GM23248 (cell line): ENCODE measurements around a stretch of chr15.

GRCh38 chr15:82836049-82836728 lies 26.8 kb downstream of the WHAMM start:
- RAMPAGE, long total RNA, result no peak

DNA sequence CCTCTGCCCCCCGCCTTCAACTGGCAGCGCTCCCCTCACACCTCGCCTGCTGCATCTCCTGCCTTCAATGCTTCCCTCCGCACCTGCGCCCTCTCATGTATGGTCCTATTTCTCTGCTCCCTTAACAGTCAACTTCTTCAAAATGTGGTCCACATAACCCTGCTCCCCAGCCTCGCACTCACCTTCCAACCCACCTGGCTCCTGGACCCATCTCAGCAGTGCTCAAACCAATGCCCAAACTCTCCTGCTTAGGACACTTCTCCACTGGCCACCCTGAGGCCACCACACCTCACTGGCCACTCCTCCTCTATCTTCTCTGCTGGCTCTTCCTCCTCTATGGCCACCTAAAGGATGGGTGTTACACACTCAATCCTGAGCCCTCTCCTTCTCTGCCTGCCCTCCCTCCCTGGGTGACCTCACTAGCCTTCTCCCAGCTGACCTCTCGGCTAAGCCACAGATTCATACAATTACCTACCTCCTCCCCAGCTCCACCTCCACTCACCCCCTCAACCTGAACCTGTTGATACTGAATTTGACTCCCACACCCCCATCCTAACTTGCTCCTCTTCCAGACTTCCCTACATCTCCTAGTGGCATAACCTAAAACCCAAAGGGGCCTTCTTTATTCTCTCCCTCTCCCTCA lies 17.3 kb downstream of the HOMER2 start:
- RAMPAGE, long total RNA, result no peak

- RAMPAGE, long total RNA, result no peak
Measured at GRCh38 chr15:83206413-83206739, 1.2 kb downstream of the HDGFL3 start.

DNA sequence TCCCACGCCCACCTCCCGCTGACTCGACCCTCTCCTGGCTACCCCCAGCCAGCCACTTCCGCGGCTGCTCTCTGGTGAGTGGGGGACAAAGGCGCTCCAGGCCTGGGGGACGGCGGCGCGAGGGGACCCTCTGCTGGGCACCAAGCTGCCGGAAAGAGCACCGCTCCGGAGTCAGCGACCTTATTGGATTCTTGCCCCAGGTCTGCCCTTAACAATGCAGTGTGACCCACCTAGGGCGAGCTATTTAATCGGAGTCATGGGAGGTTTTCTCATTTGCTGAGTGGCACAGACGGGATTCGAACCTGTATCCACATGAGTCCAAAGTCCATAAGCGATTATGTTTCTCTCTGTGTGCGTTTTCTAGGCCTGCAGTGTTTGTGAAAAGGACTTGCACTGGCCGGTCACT lies 588 bp upstream of the HDGFL3 start:
- RAMPAGE, long total RNA, result no peak

GRCh38 chr15:83282594-83283929 lies 1.4 kb downstream of the BNC1 start:
- RAMPAGE, long total RNA, result no peak

DNA sequence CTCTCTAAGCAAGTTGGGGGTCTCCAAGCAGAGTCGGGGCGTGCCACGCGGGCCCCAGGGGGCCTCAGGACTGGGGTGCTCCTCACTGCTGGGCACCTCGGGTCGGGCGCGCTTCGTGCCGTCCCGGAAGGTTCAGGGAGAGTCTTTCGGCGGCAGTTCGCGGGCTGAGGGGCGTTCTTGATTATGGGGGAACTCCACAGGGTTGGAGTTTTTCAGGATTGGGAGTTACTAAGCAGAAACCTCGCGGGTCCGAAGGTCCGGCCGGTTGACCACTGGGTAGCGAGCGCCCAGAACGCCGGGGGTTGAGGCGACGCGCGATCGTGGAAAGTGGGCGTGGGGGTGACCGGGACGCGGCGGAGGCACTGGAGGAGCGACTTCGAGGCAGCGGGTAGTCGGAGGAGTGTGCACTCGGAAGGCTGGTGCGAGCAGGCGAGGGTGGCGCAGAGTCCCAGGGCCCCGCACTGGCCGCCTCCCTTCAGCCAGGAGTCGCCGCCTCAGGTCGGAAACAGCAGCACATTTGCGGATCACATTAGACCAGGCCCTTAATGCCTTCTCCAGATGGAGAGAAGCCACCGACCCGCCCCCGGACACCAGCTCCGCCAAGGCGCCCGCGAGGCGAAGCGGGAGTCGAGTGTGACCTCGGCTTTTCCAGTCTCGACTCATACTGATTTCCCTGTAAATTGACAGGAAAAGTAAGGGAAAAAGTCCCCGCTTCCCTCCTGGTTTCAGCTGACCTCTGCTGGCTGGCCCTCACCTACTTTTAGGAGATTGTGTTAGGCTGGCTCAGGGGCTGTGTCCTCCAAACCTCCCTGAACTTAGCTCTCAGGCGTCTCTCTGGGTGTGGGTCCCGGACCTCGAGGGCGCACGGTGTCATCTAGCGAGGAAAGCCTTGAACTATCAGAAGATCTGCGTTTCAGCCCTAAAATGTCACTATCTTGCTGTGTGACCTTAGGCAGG lies 718 bp downstream of the ADAMTSL3 start:
- RAMPAGE, long total RNA, result no peak

- RAMPAGE, long total RNA, result no peak
Measured at GRCh38 chr15:84800196-84800805, 16.9 kb upstream of the ALPK3 start.

DNA sequence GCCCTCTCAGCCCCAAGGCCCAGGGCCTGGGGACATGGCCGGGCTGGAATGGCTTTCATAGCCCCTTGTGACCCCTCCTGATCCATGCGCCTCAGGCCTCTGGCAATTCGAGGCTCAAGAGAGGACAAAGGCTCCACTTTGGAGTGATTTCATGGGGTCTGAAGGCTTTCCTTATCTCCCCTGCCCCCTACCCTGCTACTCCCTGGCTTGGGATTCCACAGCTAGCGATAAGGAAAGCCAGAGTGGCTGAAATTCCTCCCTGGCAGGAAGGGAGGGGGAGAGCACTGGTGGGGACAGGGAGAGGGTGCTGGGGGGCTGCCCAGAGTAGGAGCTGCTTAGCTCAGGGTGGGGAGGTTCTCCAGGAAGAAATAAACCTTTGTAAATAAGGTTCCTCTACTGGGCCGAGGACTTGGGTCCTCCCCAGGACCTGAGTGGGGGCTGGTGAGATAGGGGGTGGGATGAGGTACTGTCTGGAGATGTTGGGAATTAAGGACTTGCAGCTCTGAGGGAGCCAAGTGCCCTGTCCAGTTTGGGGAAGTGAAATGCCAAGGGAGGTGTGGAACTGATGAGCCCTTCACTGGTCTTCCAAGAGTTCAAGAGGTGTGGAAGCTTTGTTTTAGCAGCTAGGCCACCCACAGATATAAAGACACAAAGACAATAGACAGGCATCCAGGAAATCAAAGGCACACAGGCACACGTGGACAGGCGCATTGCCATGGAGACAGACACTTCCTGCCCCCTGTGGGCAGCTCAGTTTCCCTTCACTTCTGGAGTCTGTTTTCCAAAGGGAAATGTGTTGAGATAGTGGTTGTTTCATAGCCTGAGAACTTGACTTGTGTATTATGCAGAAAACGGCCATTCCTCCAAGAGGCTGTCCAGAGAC lies 789 bp downstream of the ALPK3 start:
- RAMPAGE, long total RNA, result no peak

DNA sequence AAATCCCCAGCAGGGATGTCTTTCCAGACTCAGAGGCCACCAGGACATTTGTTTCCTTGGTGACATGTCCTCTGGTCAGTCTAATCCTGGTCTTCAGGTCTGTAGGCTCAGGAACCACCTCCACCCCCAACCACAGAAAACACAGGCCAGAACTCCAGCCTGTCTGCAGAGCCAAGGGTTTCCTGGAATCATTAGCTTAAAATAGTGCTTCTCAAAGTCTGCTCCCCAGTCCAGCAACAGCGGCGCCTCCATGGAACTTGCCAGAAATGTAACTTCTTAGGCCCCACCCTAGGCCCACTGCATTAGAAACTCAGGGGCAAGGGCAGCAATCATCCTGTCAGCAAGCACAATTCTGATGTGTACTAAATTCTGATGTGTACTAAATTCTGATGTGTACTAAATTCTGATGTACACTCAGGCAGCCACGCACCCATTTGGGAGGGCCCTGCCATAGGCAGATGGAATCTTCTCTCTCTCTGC lies 20.0 kb downstream of the SLC28A1 start:
- RAMPAGE, long total RNA, result no peak

GRCh38 chr15:84906653-84906919 lies 22.1 kb downstream of the SLC28A1 start:
- RAMPAGE, long total RNA, result no peak

DNA sequence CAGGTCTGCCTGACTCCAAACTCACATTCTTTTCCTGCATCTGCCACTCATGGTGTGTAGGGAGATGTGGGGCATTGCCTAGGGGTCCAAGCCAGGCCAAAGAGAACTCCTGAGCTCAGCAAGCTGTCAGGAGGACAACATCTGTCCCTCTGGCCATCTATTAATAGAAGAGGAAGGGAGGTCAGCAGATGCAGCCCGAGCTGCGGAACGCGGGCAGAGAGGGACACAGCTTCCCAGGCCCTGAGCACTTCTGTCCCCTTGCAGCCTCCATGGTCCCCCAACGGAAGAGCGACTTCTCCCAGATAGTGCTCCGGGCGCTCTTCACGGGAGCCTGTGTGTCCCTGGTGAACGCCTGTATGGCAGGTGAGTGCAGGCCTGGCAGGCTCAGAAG lies 37.4 kb upstream of the PDE8A start:
- RAMPAGE, long total RNA, result no peak

DNA sequence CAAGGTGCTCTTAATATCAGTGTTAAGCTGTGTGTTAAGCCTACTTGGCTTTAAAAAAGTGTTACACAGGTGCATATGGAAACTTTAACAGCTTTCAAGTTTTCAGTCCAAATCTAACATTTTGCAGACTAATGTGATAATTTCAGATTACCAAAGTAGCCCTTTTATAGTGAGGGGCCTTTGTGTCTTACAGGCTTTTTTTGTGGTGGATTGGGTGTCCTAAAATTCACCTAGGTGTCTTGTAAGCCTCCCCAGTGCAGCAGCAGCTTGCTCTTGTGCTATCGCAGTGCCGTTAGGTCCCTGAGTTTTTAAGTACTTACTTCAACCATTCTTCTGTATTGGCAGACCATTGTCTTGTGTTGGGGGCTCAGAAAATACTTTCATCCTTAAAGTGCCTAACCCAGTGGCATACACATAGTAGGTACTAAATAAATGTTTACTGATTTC lies 2.0 kb downstream of the PDE8A start:
- RAMPAGE, long total RNA, result no peak

- RAMPAGE, long total RNA, result no peak
Measured at GRCh38 chr15:85039092-85039990, 57.7 kb downstream of the PDE8A start.

GRCh38 chr15:85347667-85348007 lies 32.8 kb upstream of the AKAP13 start:
- RAMPAGE, long total RNA, result no peak

DNA sequence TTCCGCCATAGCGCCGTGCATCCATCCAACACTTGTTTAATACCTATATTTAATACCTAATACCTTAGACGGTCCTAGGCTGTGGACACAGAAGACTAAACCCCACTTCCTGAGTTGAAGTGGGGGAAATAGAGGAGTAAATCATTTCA lies 446 bp upstream of the AKAP13 start:
- RAMPAGE, long total RNA, result no peak

- RAMPAGE, long total RNA, result no peak
Measured at GRCh38 chr15:85389817-85390997, 9.8 kb downstream of the AKAP13 start.

- RAMPAGE, long total RNA, result no peak
Measured at GRCh38 chr15:85412667-85413454, 32.5 kb downstream of the AKAP13 start.

DNA sequence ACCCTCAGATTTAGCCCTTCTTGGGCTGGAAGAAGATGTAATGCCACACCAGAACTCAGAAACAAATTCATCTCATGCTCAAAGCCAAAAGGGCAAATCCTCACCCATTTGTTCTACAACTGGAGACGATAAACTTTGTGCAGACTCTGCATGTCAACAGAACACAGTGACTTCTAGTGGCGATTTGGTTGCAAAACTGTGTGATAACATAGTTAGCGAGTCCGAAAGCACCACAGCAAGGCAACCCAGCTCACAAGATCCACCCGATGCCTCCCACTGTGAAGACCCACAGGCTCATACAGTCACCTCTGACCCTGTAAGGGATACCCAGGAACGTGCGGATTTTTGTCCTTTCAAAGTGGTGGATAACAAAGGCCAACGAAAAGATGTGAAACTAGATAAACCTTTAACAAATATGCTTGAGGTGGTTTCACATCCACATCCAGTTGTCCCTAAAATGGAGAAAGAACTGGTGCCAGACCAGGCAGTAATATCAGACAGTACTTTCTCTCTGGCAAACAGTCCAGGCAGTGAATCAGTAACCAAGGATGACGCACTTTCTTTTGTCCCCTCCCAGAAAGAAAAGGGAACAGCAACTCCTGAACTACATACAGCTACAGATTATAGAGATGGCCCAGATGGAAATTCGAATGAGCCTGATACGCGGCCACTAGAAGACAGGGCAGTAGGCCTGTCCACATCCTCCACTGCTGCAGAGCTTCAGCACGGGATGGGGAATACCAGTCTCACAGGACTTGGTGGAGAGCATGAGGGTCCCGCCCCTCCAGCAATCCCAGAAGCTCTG lies 199.7 kb downstream of the AKAP13 start:
- RAMPAGE, long total RNA, result no peak

- RAMPAGE, long total RNA, result no peak
Measured at GRCh38 chr15:85708617-85709147, 86.0 kb downstream of the KLHL25 start.

- RAMPAGE, long total RNA, result no peak
Measured at GRCh38 chr15:85721785-85722435, 72.8 kb downstream of the KLHL25 start.